Mesenteric fat pad (tissue), 1 donor: ENCODE measurements around a stretch of chr7.

DNA sequence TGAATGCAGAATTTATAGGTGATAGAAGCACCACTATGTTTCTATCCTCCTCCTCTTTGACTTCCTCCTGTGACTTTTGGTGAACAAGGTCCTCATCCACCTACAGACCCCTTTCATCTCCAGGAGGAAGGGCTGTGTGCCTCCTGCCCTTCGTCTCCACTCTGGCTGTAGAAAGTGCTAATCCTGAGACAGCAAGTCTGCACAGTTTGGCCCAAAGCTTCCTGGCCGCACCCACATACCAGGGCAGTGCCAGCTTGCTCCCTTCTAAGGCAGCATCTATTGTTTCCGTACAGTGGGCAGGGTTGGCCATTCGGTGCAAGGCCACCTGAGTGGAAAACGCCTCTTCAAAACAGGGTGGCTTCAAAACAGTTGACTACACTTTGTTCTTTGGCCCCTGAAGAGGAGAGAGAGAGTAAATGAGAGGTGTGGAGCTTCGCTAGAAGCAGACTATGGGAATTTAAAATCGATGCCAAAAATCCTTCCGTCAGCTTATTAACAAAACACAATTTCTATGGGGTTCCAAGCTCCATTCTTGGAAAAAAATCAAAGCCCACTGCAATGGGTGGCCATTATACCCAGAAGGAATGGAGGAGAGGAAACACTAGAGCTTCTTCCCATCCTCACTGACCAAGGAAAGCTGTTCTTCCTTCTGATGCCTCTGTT lies 134.2 kb upstream of the KLF14 start:
- PRO-cap: no peak

DNA sequence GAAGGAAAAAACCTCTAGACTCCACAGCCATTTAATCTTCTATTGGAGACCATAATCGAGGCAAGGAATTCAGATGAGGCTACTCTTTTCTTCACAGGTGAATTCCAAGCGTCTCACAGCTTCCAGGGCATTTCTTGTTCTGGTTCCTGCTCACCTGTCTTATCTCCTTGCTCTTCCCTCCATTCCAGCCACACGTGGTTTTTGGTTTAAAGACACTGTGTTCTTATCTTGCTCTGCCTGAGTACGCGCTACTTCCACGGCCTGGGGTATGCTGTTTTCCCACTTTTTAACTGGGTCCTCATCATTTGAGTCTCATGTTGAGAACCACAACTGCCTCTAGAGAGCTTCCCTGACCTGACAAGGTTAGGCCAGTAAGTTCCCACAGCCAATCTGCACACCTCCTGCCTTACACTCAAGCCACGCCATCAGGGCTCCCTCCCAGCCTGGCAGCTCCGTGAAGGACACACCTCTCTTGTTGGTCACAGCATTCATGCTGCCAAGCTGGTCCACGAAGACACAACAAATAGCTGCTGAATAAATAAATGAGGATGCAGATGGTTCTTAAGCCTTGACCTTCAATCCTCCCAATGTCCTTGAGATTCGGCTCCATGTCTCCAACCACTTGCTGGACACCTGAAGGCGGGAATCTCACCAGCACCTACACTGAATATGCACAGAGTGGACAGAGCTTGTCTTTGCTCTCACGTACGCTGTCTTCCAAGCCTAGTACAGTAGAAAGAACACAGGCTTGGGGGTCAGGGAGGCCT lies 201.6 kb upstream of the KLF14 start:
- PRO-cap: no peak

GRCh38 chr7:130950845-130951362 lies 216.9 kb upstream of the KLF14 start:
- PRO-cap: no peak

GRCh38 chr7:130961048-130961822 lies 227.2 kb upstream of the KLF14 start:
- PRO-cap: unidirectional peak, minus-strand start at chr7:130961250

DNA sequence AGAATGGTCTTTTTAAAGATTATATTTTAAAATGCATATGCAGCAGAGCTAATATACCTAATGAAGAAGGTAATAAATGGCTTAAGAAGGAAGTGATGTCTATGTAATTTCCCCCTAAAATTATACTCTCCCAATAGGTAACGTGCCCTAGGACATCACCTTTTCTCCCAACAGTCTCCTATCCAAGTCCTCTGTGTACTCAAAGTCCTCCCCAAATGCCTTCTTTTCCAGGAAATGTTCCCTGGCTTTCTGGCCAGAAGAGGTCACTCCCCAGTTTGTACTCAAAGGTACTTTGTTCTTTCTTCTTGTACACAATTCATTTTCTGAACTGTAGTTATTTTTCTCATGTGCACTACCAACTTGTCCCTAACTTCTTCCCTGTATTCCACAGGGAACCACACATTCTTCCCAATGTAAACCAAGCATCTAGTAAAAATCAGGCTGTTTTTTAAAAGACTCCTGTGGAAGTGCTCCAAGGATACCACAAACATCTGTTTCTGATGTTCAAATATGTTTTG lies 262.2 kb upstream of the KLF14 start:
- PRO-cap: no peak

- PRO-cap: no peak
Measured at GRCh38 chr7:131008659-131009150, 274.7 kb upstream of the KLF14 start.

- PRO-cap: no peak
Measured at GRCh38 chr7:131011831-131012339, 277.9 kb upstream of the KLF14 start.

DNA sequence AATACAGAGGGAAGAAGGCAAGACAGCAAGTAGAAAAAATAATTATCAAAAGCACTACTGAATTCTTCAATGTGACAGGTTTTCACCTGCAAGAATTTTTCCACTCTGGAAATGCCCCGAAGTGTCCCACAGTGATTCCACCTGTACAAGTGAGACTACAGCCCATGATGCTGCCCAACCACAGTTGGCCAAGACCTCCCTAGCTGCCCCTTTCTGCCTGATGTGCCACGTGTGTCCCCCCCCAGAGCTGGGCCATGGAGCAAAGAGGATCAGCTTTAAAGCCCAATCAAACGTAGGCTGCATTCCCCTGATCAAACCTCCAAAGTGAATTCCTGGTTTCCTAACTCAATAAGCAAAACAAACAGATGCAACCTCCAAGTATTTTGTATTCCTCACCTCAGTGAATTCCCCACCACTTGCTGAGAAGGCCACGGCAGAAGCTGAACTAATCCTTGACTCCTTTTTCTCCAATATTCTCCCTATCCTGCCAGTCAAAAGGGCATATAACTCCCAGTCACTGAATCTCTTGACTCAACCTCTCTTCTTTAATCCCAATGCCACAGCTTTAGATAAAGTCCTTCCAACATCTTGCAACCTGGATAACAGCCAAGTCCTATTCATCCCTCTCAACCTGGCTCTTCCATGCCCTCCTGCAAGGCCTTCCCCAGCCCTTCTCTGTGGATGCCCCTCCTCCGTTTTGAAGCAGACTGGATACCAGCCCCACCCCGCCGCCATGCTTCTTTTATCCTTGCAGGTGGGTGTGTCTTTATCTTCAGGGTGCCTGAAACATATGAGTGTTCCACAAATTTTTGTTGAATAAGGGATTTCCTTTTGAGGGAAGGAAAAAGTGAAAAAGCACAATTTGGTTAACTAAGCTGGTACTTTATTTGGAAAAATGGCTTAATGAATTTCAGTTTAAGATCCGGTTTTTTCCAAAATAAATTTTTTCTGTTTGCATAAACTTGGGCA lies 285.2 kb upstream of the MKLN1 start:
- PRO-cap: no peak

DNA sequence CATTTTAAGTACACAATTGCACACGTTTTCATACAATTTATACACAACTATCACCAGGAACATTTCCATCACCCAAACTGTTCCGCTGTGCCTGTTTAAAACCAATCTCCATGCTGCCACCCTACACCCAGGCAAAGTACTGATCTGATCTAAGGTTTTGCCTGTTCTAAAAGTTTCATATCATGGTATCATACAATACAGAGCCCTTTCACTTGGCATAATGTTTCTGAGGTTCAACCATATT lies 282.9 kb upstream of the MKLN1 start:
- PRO-cap: no peak

- PRO-cap: no peak
Measured at GRCh38 chr7:131053723-131054792, 273.6 kb upstream of the MKLN1 start.

DNA sequence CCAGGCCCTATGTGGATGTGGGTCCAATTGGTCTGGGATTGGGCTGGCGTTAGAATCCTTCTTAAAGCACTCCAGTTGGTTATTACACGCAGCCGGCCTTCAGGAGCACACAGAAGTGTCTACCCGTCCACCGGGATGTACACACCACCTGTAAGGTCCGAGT lies 222.3 kb upstream of the MKLN1 start:
- PRO-cap: no peak

DNA sequence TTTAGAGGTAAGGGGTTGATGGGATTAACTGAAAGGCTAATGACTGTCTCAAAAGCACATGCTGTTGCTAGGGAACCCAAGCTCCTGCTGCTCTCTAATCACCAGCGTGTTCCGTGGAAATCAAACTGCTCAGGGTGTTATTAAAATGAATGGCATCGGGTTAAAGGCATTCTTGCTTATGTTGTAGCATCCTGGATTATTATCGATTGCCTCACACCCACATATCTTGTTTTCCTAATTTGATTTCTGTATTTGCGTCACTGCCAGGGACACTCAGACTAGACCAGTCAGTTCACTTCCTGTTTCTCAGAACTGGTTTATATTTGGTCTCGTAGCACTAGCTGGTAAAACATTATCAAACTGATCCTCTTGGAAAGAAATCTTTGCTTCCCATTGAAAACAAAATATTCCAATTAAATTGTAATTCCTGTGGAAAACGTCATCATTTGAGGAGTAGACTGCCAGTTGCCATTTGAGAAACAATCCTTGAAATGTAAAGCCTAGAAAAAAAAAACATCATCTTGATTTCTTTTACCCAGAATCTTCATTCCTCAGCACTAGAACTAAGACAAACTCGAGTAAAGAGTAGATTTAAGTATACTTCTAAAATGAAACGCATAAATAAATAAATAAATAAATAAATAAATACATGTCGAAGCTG lies 216.4 kb upstream of the MKLN1 start:
- PRO-cap: no peak

GRCh38 chr7:131491188-131492473 lies 64.8 kb downstream of the PODXL start:
- PRO-cap: no peak

GRCh38 chr7:131557786-131558394 lies 1.5 kb upstream of the PODXL start:
- PRO-cap: no peak

DNA sequence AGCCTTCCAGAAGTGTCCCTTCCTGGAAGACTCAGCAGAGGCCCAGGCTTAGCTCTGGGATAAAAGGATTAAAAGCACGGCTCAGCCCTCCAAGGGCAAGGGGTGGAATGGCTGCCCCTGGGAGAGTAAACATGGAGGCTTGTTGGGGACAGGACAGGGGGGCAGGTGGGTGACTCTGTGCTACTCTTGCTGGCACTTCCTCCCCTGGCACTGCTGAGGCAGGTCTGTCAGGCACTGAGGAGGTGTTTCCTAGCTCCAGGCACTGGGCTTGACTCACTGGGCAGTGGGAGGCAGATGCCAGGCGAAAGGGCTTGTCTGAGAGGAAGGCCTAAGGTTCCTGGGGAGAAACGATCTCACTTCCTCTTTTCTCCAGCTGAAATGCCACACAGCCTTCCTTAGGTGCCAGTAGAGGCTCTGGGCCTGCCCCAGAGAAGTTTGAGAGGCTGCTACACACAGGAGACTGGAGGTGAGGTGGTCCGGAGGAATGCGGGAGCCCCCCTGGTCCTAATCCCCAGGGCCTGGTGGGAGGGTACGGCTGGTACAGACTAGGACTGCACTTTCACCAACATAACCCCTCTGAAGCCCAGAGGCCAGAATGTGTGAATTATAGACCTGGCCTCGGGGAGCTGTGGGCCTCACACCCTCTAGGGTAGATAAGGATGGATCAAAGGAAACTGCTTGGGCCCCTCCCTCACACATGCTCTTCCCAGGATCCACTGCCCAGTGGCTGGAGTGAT lies 63.2 kb upstream of the PODXL start:
- PRO-cap: no peak

DNA sequence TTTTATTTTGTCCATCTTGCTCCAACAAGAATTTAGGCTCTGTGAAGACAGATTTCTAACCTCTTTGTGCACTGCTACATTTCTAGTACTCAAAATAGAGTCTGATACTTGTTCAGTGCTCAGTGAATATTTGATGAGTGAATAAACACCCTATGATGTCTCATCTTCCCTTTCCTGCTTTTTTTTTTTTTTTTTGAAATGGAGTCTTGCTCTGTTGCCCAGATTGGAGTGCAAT lies 420.4 kb upstream of the PODXL start:
- PRO-cap: no peak

DNA sequence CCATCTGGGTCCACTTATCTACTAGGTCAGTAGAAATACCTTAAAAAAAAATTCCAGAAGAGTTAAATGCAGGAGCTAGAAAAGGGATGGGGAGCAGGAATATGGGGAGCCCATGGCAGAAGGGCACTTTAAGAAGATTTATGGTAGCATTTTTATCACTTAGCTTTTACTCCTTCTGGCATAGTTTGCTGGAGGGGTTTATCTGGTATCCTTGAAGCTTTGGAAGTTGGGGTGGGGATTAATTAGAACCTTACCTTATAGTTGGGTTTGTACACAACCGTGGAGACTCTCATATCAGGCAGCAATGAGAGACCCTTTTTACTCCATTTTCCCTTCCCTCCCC lies 465.6 kb upstream of the PODXL start:
- PRO-cap: no peak

DNA sequence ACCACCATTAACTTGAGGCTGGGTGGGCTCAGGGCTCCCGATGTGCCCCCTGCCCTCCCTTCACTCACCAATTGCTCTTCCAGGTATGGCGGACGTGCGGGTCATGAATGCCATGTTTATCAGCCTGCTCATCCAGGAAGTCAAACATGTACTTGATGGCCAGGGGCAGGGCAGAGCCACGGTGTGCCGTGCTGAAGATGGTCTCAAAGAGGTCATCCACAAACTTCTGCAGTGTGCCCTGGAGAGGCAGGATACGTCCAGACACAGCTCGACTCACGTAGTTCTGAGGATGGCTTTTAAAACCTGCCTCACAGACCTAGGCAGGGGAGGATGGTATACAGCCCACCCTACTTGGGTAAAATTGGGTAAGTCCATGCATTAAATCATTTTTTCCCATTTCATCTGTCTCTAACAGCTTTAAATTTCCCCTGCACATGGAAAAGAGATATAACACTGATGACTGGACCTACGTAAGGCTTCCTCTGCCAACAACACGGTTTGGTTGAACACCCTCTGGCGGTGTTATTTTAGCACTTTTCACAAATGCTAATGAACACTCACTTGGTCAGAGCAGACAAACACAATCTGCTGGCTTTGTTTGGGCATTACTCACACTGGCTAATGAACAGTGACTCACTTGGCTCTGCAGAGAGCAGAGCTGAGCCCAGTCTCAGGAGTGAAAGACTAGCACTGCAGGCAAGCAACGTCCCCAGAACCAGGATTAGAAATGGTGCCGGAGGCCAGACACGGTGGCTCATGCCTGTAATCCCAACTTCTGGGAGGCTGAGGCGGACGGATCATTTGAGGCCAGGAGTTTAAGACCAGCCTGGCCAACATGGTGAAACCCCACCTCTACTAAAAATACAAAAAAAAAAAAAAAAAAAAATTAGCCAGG lies 431.0 kb downstream of the PLXNA4 start:
- PRO-cap: no peak

GRCh38 chr7:132206601-132206928 lies 369.7 kb downstream of the PLXNA4 start:
- PRO-cap: no peak

DNA sequence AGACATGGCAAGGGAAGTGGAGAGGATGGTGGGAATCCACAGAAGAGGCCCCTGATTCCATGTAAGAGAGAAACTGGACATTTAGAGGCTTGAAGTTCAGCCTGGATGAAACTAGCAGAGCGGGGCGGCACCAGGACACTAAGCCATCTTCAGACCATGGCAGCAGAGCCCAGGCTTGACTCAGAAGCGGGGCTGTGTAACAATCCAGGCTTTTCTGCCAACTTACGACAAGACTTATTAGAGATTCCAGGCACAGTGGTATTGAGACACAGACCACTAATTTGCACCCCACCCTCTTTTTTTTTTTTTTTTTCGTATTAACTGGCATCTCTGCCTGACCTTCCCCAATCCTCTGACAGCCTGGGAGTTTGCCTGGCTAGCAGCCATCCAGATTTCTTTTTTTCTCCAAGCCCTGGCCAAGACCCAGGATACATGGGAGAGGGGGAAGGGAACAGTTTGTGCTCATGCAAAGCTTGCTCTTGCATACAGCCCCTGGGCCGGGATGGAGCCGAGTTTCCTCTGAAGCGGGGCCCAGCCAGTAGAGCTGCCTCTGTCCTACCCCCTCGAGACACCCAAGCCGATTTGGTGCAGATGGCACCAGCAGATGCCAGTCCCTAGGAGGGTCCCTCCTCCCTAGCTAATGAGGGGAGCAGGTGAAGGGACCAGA lies 182.4 kb downstream of the PLXNA4 start:
- PRO-cap: no peak